ENCODE results near the gene ZFYVE1.

DNA sequence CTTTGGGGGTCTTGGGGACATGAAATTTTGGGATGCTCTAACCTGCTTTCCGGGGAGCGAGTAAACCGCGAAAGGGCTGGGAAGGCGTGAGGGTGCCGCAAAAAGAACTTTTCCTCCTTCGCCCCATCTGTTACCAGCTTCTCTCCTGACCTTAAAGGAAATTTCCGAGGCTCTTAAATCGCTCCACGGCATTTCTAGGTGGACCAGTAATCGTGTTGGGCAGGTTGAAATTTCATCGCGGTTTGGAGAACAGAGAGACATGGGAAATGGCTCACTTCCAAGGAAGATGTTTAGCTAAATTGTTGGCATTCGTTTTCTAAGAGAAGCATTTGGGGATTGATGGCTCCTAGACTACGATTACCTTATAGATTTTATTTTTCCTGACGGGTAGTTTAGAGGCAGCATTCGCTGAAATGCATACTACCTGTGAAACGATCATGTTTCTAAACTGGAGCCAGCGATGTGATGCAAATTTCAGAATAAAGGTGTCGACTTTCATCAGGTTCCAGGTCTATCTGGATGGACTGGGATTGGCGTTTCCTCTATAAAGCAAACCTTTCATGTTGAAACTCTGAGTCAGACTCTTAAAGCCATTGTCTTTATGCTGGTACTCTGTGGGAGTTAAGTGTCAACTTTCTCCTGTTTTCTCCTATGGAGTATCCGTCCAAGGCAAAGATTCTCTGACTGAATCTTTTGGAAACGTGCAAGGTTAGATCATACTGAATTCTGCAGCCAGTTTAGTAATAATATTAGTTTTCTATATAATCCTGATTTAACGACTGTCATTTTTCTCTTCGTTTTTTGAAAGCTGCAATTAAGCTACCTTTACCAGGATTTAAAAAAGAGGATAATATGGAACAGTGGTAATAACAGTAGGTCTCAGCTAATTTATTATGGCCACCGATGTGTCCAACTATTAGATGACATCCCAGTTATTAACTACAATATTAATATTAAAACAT, 1.6 kb downstream of the SIPA1L1 start:
- PRO-cap = unidirectional peak, minus-strand start at position 517 of the sequence

DNA sequence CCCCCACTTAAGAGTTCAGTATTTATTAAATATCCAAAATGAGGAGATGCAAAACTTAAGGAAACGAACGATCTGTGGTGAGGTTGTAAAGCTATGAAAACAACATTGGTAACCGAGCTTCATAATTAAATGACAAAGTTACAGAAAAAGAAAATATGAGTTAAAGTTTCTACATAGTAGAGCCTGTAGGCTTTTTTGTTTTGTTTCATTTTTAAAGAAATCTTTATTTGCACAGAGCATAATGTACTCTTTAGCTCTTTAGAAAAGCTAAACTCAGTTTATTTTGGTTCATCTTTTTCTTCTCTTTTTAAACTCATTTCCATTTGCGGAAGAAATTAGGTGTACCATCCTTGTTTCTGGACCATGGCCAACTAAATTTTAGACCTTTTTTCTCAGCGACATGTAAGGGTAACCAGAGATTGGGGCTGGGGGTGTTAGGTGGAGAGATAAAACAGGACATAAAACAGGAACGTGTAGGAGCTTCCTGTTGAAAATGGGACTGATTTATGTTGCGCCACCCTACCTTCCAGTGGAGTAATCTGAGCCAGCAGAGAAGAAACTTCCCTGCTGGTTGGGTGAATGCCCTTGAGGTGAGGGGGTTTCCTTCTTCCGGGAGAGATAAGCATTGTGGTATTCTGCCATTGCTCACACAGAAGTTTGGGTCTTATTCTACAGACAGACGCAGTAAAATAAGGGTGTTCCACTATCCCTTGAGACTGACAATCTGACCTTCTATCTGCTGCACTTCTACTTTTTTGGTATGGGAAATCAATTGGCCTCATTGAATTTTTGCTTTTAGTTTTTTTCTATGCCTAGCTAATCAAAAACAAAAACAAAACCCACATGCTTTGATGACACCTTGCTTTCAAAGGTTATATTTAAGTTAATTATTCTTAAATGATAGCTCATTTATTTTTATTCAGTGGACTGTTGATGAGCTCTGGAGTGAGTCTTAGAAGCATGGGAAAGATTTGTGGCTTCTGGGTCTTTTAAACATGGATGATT, 4.5 kb downstream of the SIPA1L1 start:
- PRO-cap = no peak

DNA sequence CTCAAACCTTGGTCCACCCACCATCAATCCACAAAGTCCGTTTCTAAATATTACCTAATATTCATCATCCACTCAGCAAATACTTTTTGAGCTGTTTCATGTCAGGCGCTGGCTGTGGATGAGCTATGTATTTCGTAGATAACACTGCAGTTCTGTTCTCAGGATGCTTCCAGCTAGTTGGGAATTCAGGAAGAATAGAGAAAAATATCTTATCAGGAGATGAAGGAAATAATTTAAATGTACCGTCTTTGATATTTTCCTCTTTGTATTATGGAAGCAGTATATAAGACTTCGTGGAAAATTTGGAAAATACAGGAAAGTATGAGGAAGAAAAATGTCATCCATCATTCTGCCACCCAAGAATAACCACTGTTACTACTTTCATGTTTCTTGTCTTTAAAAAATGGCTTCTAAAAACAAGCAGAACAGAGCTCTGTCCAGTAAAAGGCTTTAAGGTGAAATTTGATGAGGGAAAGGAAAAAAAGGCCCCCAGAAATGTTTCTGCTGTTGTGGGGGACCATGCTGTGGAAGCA, 23.0 kb downstream of the SIPA1L1 start:
- PRO-cap = no peak

- PRO-cap = no peak
Measured at GRCh38 chr14:71349141-71349963, 29.1 kb downstream of the SIPA1L1 start.

- PRO-cap = no peak
Measured at GRCh38 chr14:71429192-71429748, 109.0 kb downstream of the SIPA1L1 start.

DNA sequence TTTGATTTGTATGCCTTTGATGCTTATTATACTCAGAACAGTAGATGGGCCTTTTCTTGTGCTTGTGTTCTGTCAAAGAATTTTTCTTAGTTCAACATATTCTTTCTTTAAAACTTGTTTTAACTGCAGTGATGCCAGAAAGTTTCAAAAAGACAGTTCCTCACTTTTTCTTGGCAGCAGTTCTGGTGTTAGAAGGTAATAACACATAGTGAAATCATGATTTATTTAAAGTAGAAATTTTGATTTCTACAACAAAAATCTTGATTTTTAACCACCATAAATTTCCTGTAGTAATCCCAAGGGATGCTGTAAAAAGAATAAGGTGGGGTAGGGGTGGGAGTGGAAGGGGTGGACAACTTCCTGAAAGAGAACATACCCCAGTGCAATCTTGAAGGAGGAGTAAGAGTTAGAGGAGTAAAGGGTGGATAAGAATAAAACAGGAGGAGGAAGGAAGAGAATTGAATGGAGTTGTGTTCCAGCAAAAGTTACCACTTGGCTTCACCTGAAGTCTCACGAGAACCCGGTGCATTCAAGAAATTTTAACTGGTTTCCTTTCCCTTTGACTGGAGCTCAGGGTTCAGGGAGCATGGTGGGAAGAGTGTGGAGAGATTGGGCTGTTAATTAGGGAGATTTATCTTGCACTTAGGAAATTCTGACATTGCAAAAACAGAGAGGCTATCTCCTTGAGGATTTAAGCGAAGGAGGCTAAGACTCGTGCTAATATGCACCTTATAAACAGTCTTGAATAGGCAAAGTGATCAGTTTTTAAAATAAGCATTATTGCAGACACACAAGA, 253.8 kb downstream of the SIPA1L1 start:
- PRO-cap = no peak

GRCh38 chr14:71591819-71592311, 271.6 kb downstream of the SIPA1L1 start:
- PRO-cap = no peak

GRCh38 chr14:71739610-71739929, 192.7 kb upstream of the RGS6 start:
- PRO-cap = no peak

DNA sequence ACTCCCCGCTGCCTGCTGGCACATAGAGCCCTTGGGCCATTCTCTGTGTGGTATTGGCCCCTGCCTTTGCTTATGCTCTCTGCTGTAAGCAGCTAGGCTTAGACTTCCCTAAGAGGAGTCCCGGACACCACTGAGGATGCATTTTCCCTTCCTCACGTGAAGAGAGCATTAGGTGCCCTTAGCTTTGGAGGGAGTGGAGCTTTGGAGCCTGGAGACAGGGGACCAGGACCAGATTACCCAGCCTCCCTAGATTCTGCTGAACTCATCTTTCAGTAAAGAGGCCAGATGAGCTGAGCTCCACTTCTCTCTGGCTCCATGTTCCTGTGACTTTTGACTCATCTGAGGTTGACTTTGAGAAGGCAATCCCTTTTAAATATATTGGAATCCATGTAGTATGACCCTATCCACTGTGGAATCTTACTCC, 159.0 kb downstream of the RGS6 start:
- PRO-cap = no peak

DNA sequence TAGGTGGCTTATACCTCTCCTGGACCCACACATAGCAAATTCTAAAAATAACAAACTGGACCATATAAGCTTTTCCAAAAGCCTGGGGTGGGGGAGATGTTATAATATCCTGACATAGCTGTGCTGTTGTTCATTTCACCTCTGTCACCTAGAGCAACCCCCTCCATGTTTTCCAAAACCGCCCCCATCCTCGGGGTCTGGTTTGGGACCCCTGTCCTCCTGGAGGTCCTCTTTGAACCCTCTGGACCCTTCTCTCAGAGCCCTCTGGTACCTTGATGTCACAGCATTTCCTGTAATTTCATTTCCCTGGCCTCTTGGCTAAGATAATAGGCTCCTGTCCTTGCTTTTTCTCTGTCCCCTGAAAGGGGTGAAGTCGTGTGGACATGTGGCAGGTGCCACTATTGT, 165.8 kb downstream of the RGS6 start:
- PRO-cap = no peak

GRCh38 chr14:72544404-72545237, 349.3 kb downstream of the DPF3 start:
- PRO-cap = no peak

- PRO-cap = no peak
Measured at GRCh38 chr14:72643286-72643933, 250.5 kb downstream of the DPF3 start.

DNA sequence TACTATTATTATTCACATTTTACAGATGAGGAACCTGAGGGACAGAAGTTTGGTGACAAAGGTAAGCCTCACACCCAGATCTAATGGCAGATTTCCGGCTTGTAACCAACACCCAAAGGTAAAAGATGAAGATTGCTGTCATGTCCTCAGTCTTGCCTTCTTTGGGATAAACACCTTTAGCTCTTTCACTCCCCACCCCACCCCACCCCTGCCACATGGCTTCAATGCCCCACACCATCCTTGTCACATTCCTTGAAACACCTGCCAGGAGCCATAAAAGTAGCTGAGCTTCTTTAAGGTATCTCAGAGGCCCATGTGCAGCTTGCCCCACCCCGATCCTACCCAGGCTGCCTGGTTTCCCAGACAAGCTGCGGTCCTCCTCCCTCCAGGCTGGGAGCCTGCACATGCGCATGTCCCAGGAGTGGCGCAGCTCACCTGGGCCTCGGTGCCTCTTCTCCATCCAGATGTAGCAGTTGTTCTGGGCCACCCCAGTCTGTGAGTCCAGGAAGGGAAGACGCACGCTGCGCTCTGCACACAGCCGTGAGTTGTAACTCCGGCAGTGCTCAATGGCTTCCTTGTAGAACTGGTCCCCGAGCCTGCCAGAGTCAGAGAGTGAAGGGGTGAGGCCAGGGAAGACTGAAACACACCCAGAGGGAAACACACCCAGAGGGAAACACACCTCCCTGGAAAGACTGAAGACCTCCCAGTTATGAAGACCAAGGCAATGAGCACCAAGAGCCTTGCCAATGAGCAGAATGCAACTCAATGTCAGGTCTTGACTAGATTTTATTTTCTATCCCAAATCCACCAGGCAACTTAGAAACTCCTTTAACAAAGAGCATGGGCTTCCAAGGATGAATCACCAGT, 122.4 kb downstream of the DPF3 start:
- PRO-cap = no peak

GRCh38 chr14:72791976-72792363, 101.9 kb downstream of the DPF3 start:
- PRO-cap = no peak

- PRO-cap = no peak
Measured at GRCh38 chr14:72804372-72804798, 89.5 kb downstream of the DPF3 start.

GRCh38 chr14:72830384-72830937, 63.4 kb downstream of the DPF3 start:
- PRO-cap = no peak

DNA sequence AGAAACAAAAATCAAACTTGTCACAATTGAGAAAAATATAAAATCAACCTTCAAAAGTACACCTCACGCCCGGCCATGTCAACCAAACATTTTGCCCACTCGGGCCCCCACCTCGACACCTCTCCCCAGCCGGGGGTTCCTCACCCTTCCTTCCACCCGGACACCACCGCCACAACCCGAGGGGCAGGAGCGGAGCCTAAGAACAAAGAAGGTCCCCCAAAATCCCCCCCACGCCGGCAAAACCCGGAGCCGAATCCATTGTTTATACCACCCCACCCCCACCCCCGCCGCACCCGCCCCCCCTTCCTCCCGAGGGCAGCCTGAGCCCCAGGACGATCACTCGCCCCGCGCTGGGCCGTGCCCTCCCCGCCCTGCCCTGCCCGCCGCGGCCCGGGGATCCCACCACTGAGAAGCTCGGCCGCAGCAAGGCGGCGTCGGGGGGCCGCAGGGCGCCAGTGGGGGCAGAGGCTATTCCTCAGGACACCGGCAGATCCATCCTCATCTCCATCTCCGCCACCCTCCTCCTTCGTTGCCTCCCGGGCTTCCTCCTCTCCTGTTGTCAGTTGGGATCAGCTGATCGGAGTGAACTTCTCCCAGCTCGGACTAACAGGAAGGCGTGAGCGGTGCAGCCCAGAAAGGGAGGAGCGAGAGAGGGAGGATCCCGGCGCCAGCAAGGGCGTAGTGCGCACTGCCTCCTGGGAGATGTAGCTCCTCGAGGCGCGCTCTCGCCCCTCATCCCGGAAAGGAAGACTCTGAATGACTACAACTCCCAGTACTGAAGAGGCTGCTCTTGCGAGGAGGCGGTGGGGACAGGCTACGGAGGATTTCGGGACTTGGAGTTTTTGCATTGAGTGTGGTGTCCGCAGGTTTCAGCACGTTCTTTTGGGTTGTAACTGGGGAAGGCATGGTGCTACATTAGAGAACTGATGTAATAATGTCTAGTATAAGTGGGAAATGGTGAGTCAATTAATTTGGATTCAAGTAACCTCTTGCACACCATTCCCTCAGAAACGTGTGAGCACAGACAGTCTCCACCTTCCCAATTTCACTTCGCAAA, at the start of gene ZFYVE1:
Gene ZFYVE1, minus strand, starts transcription at position 584 of the 1,057 bp plus-strand sequence.
- PRO-cap = bidirectional peak, plus-strand start at position 877 of the sequence, minus-strand start at position 608 of the sequence

DNA sequence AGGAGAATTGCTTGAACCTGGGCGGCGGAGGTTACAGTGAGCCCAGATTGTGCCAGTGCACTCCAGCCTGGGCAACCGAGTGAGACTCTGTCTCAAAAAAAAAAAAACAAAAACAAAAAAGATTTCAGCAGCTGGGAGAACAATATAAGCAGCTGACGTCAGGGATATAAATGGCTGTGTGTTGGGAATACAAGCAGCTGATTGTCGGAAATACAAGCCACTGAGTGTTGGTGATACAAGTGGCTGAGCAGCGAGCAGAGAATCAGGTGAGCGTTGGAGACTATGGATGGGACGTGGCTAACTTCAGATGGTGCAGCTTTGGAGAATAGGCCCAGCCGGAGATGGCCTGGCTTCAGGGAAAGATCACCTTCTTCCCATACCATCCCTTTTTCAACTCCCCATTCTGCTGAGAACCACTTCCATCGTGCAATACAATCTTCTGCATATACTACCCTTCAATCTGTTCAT, 32.0 kb downstream of the PSEN1 start:
- PRO-cap = no peak

DNA sequence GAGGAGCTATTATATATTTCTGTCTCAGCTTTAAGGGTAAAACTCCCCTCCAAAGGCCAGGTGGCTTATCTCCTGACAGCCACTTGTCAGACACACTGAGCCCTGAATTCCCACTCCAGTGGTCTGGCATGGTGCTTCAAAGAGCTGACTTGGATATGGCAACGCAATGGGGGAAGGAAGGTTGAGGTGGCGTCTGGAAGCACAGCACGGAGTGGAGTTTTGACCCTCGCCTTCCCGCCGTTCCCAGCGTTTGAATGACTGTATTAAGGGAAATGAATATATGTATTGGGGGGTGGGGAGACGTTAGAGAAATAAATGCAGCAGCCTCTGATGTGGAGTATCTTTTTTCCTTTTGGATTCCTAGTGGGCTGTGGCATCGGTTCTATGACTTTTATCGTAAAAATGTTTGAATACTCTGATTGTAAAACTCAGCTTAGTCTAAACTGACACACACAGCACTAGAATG, 4.7 kb upstream of the PAPLN start:
- PRO-cap = no peak

GRCh38 chr14:73235375-73235912, 1.9 kb upstream of the PAPLN start:
- PRO-cap = no peak

Measured in cardiac septum (tissue), 1 donor.